Myometrial cell (primary cell): Measurements from ENCODE around the gene LSM5.

GRCh38 chr7:29839311-29839851, 33.1 kb downstream of the WIPF3 start:
- RAMPAGE, long total RNA, result no peak

DNA sequence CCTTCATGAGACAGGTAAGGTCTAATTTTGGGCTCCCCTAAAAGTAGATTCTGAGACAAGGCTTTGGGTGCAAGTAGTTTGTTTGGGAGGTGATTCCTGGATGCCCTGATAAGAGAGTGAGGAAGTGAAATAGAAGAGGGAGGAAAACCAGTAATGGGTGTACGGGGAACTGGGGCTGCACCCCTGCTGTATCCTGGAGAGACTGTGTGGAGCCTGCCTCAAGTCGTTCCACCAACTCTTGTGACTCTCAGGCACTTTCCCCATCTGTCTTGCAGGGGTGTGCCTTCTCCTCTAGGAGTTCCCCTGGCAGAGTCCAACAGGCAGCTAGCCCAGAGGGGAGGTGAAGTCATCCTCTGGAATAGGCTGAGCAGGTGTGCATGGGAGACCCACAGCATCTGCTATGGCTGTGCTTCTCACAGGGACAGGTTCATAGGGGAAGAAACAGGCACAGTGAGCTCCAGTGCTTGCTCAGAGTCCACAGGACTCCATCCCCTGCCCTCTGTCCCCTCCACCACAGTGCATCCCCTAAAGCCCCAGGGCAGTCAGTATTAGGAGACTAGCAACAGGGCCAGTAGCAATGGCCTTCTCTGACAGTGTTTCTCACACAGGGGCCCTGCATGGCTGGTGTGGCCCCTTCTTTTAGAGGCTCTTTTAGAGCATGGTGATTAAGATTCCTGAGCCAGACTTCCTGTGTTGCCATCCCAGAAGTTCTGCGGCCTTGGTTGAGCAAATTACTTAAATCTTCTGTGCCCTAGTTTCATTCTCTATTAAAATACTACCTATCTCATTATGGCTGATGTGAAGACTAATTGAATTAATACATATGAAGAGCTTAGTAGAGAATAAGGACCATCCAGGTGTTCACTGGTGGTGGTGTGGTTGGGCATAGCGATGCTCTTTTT, 46.9 kb downstream of the WIPF3 start:
- RAMPAGE, long total RNA, result no peak

DNA sequence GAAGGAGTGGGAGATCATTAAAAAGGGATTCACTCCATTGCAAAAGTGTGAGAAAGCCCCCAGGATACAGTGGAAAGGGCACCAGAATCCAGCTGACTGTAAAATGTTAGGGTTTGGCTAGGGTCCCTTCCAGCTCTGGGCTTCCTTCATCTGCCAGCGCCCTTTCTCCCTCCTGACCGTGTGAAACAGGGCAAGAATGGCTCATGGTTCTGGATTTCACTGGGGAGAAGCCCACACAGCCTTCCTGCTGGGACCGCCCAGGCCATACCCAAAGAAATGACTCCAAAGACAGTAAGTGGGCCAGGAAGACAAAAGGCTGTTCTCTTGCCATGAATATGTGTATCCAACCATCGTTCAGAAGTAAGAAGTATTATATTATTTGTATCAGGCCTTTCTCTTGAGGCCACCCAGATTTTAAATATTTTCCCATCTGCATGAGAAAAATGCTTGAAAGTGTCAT, 2.3 kb downstream of the MTURN start:
- RAMPAGE, long total RNA, result no peak

DNA sequence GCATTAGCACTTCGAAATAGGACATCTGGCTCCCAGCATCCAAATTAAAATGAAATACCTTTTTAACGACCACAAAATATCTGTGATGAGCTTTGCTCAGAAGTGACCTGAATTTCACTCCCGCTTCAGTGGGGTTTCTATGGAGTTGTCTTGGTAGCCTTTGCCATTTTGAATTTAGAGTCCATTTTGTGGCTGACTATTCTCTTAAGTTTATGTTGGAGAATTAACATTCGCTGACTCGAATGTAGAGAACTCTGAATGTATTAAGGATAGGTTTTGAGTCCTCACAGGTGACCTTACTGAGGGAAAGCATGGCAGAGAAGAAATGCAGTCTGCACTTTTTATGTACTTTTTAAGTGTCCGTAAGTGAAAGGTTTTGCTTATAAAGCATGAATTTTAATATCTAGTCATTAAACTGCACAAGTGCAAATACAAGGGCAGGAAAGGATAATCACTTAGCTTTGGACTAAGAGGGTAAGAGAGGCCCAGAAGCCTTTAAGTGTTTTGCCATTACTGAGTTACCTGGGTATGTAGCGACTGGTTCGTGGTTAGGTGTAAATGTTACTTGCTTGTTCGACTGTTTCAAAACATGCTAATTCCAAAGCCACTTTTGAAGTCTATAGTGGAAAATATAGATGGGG, 23.0 kb downstream of the MTURN start:
- RAMPAGE, long total RNA, result no peak

DNA sequence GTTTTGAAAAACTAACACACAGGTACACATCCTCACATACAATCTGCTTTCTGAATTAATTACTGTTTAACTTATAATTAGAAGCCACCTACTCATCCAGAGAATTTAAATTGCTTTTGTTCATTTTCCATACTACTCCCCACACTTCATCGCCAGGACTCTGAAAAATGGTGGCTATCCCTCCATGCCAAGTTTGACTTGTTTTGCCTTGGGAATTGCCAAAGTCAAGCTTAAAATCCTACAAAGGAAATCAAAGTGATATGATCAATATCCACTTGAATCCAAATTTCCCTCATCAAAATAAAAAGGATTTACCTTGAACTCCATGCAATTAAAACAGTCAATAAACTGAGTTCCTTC, 4.2 kb downstream of the GGCT start:
- RAMPAGE, long total RNA, result no peak

DNA sequence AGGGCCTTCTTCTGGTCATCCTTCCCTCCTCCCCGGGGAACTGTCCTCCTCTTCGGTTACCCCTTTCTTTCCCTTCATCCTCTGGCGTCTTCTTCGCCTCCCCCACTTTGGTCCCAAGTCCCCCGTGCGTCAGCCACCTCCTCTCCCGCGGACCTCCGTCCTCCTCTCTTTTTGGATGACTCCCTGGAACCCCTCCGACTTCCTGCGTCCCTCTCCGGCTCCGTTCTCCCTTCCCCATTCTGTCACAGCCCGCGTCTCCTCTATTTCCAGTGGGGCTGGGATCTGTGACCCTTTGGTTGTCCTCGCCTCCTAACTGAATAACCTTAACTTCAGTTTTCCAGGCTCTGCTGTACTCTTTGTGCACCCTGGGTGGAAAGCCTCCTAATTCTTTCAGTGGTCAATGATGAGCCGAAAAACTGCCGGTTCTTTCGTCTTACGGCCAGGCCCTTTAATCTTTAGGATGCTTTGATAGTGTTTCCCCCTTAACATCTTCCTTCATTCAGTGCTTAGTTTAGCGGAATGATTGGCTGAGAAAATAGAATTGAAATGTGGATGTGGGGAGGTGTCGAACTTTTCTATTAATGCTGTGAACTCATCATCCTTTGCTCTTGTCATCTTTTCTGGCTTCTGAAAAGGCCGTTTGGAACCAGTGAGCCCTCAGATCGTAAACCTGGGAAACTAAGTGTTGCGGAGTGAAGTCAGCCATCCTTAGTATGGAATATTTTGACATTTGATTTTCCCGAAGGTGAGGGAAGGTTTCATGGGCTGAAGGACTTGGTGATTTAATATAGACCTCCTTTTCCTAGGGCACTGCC, 718 bp downstream of the GARS1 start:
- RAMPAGE, long total RNA, result no peak

- RAMPAGE, long total RNA, result no peak
Observed at GRCh38 chr7:30755648-30755907, 3.6 kb downstream of the INMT start.

DNA sequence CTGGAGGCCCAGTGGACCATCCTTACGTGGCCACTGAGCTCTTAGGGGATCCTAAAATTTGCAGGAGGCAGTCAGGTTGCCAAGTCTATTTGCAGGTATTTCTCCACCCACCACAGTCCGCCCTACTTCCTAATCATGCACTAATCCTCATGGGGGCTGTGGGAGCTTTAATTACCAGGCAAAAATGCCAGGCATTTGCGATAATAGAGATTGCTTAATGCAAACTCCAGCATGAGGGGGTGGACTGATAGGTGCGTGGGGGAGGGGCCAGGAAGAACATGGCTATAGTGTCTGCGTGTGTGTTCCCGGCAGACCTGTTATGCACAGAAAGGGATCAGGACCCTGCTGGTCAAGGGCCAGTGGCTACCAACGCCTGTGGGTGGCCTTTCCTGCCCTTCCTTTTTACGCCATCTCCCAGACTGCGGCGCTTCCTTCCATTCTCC, 15.6 kb upstream of the AQP1 start:
- RAMPAGE, long total RNA, result no peak

DNA sequence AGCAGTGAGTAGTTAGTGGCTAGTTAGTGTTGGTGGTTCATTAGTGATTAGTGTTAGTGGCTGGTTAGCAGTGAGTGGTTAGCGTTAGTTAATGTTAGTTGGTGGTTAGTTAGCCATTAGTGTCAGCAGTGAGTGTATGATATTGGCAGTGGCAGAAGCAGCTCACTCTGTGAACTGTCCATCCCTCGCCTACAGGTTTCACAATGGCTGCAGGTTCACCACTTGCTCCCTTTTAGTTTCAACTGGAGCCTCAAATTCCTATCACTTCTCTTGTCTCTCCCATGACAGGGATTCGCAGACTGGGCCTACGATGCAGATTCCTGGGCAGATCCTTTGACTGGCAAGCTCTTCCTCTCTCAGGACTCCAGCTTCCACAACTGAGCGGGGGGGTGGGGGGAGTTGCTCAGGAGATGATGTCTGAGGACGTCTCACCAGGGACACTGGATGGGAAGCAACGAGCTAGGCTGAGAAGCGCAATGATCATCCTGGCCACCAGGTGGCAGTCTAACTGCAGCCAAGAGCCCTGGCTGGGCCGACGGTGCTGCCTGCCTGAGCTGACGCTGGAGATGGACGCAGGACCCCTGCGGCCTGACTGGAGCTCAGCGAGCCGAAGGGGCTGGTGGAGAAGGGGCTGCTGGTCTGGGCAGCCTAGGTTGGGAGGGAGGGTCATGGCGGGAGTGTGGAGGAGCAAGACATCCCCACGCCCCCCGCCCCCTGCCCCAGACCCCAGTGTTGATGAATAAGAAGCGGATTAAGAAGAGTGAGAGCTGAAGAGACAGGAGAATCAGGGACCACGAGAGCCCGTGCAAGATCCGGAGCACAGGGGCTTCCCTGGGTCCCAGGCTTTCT, 19.8 kb downstream of the GHRHR start:
- RAMPAGE, long total RNA, result no peak

- RAMPAGE, long total RNA, result no peak
Observed at GRCh38 chr7:32205530-32205872, 135.3 kb upstream of the PDE1C start.

DNA sequence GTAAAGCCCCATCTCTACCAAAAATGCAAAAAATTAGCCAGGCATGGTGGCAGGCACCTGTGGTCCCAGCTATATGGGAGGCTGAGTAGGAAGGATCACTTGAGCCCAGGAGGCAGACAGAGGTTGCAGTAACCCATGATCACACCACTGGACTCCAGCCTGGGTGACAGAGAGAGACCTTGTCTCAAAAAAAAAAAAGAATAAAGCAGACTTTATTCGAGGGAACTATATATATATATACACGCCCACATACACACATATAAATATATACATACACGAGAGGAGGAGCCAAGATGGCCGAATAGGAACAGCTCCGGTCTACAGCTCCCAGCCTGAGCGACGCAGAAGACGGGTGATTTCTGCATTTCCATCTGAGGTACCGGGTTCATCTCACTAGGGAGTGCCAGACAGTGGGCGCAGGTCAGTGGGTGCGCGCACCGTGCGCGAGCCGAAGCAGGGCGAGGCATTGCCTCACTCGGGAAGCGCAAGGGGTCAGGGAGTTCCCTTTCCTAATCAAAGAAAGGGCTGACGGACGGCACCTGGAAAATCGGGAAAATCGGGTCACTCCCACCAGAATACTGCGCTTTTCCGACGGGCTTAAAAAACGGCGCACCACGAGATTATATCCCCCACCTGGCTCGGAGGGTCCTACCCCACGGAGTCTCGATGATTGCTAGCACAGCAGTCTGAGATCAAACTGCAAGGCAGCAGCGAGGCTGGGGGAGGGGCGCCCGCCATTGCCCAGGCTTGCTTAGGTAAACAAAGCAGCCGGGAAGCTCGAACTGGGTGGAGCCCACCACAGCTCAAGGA, 25.7 kb downstream of the LSM5 start:
- RAMPAGE, long total RNA, result no peak

- RAMPAGE, long total RNA, result start-site peak on the minus strand at chr7:32490369-32490397, 2,100 and 1,804 reads in 2 replicates
Observed at GRCh38 chr7:32489849-32490850, at the start of gene LSM5. TSS of gene LSM5 (minus strand) at chr7:32490380.

GRCh38 chr7:32506115-32506837, 11.0 kb downstream of the AVL9 start:
- RAMPAGE, long total RNA, result no peak

DNA sequence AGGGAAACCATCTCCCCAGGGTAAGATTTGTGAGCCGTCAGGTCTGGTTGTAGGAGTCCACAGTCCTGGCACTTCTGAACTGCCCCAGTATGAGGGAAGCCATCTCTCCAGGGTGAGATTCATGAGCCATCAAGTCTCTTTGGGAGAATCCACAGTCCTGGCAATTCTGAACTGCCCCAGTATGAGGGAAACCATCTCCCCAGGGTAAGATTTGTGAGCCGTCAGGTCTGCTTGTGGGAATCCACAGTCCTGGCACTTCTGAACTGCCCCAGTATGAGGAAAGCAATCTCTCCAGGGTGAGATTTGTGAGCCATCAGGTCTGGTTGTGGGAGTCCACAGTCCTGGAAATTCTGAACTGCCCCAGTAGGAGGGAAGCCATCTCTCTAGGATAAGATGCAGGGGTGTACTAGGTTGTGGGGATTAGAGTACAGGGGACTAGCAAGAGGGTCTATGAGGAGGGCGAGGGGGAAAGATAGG, 15.8 kb downstream of the AVL9 start:
- RAMPAGE, long total RNA, result no peak

- RAMPAGE, long total RNA, result no peak
Observed at GRCh38 chr7:32587100-32587900, 92.0 kb downstream of the AVL9 start.

DNA sequence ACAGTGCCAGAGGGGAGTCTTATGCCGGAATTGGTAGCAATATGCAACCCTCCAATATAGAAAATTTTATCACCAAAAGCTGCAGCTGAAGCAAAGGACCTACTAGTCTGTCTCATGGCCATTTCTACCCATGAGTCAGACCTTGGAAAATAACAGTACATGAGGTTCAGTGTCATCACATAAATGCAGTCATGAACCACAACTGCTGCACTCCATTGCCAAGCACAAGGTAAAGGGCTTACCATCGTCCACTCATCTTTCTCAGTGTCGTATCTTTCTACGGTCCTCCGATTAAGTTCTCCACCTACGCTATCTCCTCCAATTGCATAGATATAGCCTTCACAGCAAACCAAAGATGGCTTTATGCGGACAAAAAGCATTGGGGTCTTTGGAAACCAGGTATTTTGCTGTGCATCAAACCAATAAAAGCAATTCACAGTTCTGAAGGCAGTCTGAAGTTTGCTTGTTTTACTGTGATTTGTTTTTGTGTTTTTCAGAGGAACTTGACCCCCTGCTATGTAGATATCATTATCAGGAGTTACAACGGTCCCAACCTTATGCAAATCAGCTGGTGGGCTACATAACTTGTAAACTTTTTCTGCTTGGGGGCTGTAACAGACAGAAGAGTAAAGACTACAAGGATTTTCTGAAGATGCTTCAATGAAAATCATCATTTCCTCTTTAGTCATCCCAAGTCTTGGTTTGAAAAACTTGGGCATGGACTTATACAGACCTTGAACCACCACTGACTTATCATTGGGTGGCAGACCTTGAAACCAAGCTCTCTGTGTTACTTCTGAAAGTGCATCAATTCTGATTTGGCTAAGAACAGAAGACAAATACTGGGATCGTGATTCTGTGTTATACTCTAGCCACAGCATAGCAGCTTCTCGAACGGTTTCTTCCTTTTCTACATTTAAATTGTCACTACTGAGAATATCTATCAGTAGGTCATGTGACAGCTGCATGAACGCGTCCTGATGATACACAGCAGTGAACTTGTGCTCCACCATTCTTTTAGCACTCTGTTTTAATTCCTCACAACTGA, 21.5 kb downstream of the KBTBD2 start:
- RAMPAGE, long total RNA, result no peak

DNA sequence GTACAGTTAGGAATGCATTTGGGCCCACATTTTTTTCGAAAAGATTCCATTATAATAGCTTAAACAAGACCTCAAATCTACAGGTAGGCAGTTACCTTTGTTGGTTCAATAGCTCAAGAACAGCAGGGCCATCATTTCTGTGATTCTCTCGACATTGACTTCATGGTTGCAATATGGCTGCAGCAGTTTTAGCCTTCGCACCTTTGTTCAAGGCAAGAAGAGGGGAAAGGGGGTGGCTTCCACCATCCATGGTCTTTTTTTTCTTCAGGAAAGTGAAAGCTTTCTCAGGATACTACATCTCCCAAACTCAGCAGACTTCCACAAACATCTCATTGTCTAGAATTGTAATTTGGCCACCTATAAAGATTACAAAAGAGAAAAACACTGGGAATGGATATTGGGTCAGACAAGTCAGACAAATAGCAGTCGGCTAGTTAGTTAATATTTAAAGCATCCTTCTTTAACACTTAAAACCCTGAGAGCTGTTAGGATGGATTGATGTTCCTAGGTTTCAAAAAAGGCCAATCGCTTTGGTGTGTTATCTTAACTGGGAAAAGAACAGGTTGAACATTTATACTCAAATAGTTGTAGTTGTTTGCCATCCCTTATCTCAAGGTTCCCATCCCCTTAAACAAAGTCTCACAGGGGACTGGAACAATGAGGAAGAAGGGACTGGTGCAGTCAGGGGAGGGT, 2.3 kb upstream of the KBTBD2 start:
- RAMPAGE, long total RNA, result no peak

GRCh38 chr7:32941811-32942245, 15.4 kb upstream of the FKBP9 start:
- RAMPAGE, long total RNA, result no peak

DNA sequence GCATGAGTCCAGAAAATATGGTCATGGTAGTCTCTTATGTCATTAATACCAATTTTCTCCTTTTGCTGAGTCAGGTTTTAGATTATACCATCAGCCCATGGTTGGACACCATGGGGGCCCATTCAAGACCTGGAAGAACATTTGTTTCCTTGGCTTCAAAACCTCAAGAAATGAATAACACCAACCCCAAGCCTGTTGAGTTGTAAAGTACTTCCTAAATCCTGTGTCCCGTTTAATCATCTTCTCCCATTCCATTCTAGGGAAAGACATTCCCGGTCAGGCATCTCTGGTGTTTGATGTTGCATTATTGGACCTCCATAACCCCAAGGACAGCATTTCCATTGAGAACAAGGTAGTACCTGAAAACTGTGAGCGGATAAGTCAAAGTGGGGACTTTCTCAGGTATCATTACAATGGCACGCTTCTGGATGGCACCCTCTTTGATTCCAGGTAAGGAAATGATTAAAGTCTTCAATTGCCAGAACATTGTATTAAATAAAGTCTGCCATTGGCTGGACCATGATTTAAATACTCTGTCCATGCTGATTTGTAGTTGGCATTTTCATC, 22.9 kb downstream of the FKBP9 start:
- RAMPAGE, long total RNA, result start-site peak on the plus strand centred at position 351 of the sequence, 153 bp wide, 13 and 9 reads in 2 replicates

GRCh38 chr7:33040798-33041610, 21.6 kb downstream of the NT5C3A start:
- RAMPAGE, long total RNA, result no peak